Peyer's patch (tissue), 4 donors: ENCODE measurements around the genes VSTM1 and MBOAT7.

- PRO-cap, result no peak
- RAMPAGE, long total RNA, 4 experiments, result no peak in any of the 4 experiments
Observed at GRCh38 chr19:53981928-53982603, 9.4 kb upstream of the CACNG6 start.

GRCh38 chr19:53985196-53986184, 5.9 kb upstream of the CACNG6 start:
- PRO-cap, result no peak
- RAMPAGE, long total RNA, 4 experiments, result no peak in any of the 4 experiments

- PRO-cap, result no peak
- RAMPAGE, long total RNA, 4 experiments, result no peak in any of the 4 experiments
Observed at GRCh38 chr19:54019885-54020562, 28.6 kb downstream of the CACNG6 start.

DNA sequence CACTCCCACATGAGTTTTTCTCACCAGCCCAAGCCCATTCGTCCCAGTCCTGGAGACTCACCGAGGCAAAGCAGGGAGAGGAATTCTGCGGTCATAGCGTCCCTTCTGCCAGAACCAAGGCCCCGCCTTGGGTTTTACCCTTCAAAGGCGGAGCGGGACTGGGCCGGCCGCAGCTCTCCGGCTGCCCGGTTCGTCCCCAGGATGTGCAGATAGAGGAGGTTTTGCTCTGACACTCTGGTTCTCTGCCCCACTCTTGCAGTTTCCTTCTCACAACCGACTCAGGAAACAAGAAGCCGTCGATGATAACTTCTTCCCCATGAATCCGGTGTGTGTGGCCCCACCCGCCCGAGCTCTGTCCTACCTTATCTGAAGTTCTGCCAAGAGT, at the start of gene VSTM1:
Gene VSTM1, minus strand, starts transcription at position 215 of the 385 bp plus-strand sequence.
- PRO-cap, result no peak
- RAMPAGE, long total RNA, 4 experiments, result no peak in any of the 4 experiments

DNA sequence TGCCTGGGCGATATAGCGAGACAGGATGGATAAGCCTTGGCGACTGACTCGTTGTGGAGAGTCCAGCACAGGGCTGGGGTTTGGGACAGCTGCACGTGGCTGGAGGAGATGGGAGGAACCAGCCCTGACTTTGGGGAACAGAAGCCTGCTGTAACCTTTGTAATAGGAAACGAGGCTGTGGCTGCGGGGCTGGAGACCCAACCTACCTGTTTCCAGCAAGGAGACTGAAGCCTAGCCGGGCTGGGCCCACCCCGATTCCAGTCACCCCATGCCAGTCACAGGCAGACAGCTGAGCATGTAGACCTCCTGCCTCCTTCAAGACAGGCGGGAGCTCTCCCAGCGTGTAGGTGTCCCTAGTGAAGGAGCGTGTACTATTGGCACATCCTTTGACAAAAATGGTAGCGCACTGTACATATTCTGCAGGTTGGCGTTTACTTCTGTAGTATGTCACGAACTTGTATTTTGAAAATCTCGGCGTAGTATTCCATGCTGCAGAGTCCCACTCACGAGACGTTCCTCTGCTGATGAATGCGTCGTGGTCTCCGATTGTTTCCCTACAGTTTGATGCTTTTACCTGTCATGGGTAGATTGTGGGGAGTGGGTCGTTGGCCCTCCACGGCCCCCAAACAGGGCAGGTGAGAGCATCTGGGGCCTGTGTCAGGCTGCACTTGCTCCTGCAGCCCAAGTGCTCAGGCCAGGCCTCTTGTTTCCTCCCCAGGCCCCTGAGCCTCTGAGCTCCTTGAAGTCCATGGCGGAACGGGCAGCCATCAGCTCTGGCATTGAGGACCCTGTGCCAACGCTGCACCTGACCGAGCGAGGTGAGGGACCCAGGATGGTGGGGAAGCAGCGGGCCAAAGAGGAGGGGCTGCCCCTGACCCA, 7.8 kb downstream of the LENG1 start:
- PRO-cap, result no peak
- RAMPAGE, long total RNA, 4 experiments, result no peak in any of the 4 experiments

DNA sequence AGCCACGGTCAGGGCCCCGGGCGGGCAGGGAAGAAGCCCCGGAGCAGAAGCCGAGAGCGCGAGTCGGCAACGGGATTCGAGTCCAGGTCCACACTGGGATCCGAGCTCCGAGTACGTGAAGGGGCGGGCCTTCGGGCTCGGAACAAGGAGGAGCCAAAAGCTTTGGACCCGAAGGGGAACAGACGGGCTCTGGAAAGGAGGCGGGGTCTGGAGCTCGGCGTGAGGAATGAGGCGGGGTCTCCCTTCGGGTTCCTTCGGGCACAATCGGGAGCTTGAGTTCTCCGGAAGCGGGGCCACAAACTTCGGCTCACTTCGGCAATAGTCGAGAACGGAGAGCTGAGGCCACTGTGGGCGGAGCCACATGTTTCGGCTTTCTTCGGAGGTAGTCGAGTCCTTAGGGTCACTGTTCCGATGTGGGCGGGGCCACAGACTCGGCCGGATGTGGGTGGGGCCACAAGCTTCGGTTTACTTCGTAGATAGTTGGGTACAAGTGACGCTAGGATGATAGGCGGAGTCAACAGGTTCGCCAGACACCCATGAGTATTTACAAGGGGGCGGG, at the start of gene MBOAT7:
Gene MBOAT7, minus strand, starts transcription at position 95 of the 559 bp plus-strand sequence.
- PRO-cap, result bidirectional peak, plus-strand start at position 214 of the sequence, minus-strand start at position 95 of the sequence; bidirectional peak, plus-strand start at position 267 of the sequence, minus-strand start at position 228 of the sequence
- RAMPAGE, long total RNA, 4 experiments, result no peak in any of the 4 experiments

DNA sequence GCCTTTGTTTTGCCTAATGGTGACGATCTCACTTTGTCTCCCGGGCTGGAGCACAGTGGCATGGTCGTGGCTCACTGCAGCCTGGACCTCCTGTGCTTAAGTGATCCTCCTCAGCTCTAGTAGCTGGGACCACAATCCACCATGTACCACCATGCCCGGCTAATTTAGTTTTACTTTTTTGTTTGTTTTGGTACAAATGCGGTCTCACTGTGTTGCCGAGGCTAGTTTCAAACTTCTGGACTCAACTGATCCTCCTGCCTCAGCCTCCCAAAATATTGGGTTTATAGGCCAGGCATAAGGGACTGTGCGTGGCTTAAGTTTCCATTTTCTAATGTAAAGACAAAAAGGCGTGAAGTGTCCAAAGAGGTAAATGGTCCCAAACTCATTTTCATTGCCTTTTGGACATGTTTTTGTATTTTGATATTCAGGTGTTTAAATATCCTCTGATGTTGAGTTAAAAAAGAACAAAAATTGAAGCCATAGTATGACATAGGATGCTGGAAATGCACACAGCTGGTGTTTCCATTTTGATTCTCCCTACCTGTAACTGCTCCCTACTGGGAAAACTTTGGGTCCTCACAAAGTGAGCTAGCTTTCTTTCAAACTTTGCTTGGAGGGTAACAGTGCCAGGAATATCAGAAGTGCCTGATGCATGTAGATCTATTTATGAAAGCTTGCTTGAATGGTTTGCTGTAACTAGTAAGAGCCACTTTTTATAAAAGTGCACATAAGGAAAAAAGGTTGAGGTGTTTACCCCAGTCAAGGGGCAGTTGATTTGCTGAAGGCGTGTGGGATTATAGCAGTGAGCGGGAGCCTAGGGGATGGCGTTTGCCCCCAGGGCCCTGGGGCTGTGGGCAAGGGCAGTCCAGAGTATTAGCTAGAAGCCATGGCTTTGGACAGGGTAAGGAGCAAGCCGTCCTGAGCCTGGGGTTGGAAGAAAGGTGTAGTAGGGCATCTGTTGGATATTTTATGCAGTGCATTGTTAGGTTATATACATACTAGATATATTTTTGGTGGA, 4.1 kb downstream of the RPS9 start:
- PRO-cap, result no peak
- RAMPAGE, long total RNA, 4 experiments, result no peak in any of the 4 experiments

DNA sequence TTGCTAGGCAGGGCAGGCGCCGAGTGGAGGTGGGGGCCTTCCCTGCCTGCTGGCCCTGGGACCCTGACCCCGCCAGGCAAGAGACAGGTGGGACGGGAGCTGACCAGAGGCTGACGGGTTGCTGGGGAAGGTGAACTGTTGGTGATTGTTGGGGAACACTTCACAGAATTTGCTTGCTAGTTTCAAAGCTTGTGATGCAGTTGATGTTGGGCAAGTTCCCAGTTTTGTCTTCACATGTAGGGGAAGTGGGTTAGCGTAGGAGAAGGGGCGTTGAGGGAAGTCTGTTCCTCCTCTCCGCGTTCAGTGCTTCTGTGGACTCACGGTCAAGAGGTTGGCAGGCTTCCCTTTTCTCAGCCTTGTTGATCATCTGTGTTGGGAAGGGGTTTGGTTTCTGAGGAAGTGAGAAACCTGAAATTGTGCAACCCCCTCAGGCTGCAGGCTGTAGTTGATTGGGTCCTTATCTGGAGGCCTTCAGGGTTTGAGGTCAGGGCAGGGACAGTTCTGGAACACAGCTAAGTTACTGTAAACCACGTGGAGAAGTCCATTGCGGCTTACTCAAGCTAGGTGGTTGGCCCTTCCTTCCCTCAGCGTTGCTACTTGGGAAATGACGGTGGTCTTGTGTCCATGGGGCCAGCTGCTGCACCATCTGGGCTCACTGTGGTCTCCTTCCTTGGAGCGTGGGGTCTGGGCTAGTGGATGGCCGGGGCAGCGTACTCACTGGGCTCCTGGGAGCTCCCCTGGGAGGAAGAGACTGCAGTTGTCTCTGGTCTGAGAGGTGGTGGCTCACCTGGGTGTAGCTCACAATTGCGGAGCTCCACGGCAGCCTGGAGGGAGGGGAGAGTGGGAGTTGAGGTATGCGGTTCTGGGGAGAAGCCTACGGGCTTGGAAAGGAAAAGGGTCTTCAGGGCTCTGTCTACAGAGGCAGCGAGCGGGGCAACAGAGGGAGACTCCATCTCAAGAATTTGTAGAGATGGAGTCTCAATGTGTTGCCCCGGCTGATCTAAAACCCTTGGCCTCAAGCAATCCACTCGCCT, 7.6 kb downstream of the RPS9 start:
- PRO-cap, result bidirectional peak, plus-strand start at position 692 of the sequence, minus-strand start at position 305 of the sequence
- RAMPAGE, long total RNA, 4 experiments, result no peak in any of the 4 experiments

- PRO-cap, result no peak
- RAMPAGE, long total RNA, 4 experiments, result no peak in any of the 4 experiments
Observed at GRCh38 chr19:54271514-54271754, 9.5 kb downstream of the LILRB2 start.

GRCh38 chr19:54304888-54305727, 7.9 kb downstream of the LILRA5 start:
- PRO-cap, result no peak
- RAMPAGE, long total RNA, 4 experiments, result no peak in any of the 4 experiments

GRCh38 chr19:54312470-54312882, 490 bp downstream of the LILRA5 start:
- PRO-cap, result no peak
- RAMPAGE, long total RNA, 4 experiments, result start-site peak on the minus strand in 1 of 4 experiments, at chr19:54312614-54312637 at its widest, 5 reads per replicate

DNA sequence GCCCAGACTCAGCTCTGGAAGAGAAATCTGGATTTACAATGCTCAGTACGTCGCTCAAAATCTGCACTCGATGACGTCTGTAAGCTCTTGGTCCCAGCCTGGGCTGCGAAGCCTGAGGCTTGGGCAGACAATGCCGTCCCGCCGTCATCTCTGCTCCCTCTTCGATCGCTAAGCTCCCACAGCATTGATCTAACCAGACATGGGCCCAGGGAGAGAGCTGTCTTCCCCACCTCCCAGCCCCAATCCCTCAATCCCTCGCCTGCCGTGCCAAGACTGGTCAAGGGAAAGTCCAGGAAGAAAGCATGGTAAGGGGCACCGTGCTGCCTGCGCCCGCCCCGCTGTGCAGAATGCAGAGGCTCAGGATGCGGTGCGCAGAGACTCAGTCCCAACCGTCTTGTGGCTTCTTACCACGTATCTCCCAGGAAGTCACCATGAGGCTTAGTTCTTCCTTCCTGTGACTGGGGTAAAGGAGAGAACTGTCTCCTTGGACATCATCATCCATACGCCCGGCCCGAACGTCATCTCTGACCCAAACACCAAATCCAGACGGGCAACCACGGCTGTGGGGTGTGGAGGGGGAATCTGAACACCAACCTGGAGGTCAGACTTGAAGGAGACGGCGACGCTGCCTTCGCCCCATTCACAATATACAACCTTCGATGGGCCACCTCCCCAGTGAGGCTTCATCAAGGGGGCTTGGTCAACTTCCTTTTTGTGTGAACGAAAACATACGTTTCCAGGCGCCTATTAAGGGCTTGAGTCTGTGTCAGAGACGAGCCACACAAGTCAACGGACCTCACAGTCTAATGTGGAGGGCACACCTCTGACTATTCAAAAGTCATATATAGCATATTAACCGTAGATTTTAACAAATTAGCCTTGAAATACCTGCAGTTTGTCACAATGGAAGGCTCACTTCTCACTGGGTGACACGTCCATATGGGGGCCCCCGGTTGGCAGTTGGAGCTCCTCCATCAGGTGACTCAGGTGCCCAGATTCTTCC, 10.6 kb upstream of the LAIR1 start:
- PRO-cap, result unidirectional peak, minus-strand start at position 396 of the sequence; unidirectional peak, minus-strand start at position 433 of the sequence
- RAMPAGE, long total RNA, 4 experiments, result no peak in any of the 4 experiments

DNA sequence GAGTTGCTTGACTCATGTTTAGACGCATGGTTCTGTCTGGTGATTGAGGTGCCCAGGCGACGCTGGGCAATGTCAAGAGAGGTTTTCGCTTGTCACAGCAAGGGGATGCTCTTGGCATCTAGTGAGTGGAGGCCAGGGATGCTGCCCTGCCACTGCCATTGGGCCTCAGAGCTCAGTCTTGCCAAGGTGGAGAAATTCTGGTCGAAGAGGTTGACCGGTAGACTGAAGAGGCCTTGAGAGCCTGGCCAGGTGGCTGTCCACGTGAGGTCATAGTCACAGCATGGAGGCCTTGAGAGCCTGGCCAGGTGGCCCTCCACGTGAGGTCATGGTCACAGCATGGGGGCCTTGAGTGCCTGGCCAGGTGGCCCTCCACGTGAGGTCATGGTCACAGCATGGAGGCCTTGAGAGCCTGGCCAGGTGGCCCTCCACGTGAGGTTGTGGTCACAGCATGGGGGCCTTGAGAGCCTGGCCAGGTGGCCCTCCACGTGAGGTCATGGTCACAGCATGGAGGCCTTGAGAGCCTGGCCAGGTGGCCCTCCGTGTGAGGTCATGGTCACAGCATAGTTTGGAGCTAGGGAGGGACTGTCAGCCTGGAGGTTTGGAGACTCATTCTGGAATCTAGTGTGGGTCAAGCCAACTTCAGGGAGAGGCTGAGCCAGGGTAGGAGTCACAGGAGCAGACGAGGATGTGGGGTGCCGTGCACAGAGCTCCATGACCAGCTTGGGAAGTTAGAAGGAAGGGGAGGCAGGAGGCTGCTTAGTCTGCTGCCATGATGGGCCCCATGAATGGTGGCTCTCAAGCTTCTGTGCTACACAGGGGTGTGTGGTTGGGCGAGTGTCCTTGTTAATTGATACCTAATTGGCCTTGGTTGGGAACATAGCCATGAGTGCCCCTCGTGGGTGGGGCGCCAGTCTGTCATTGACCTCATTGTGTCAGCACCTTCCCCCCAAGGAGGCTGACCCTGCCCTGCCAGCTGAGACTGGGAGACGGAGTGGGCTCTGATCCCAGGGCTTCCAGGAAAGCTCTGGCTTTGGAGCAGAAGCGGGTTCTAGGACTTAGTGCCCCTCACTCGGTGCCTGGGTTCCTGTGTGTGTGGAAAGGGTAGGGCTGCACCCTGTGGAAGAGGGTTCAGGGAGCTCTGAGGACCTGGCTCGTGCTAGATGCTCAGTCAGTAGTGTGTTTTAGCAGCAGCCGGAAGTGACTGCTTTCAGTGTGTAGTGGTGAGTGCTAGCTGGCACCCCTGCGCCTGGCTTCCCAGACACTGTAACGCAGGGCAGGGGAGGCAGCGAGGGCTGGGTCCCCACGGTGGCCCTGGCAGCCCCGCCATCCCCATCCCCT, 4.0 kb downstream of the LENG9 start:
- PRO-cap, result no peak
- RAMPAGE, long total RNA, 4 experiments, result start-site peak on the plus strand in 1 of 4 experiments, centred at position 427 of the sequence, 458 reads per replicate

DNA sequence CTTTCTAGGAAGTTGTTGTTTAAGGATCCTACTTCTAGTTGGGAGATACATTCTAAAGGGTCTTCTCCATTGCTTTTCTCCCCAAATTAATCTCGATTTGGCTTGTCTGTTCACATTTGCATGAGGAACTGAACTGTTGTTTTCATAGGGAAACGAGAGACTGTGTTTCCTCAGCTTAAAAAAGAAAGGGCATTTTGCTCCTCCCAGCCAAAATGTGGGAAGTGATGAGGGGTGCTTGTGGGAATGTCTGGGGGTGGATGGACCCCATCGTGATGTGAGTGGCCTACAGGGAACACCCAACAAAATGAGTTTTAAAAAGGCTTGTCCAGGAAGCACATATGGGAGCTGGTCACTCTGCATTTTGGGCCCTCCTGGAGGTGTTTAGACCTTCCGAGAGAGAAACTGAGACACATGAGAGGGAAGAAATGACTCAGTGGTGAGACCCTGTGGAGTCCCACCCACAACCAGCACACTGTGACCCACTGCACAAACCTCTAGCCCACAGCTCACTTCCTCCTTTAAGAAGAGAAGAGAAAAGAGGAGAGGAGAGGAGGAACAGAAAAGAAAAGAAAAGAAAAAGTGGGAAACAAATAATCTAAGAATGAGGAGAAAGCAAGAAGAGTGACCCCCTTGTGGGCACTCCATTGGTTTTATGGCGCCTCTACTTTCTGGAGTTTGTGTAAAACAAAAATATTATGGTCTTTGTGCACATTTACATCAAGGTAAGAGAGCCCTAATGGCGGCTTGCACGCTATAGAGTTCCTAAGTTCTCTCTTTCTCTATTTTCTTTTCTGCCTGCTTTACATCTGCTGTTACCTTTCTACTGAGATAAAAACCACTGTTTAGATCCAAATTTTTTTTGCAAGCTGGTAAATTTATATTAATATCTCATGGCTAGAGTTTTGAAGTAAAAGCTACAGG, 13.4 kb upstream of the LILRB1 start:
- PRO-cap, result bidirectional peak, plus-strand start at position 521 of the sequence, minus-strand start at position 373 of the sequence
- RAMPAGE, long total RNA, 4 experiments, result start-site peak on the plus strand in 1 of 4 experiments, centred at position 505 of the sequence, 16 reads per replicate

- PRO-cap, result no peak
- RAMPAGE, long total RNA, 4 experiments, result no peak in any of the 4 experiments
Observed at GRCh38 chr19:54801225-54801652, 2.2 kb upstream of the KIR2DL4 start.

DNA sequence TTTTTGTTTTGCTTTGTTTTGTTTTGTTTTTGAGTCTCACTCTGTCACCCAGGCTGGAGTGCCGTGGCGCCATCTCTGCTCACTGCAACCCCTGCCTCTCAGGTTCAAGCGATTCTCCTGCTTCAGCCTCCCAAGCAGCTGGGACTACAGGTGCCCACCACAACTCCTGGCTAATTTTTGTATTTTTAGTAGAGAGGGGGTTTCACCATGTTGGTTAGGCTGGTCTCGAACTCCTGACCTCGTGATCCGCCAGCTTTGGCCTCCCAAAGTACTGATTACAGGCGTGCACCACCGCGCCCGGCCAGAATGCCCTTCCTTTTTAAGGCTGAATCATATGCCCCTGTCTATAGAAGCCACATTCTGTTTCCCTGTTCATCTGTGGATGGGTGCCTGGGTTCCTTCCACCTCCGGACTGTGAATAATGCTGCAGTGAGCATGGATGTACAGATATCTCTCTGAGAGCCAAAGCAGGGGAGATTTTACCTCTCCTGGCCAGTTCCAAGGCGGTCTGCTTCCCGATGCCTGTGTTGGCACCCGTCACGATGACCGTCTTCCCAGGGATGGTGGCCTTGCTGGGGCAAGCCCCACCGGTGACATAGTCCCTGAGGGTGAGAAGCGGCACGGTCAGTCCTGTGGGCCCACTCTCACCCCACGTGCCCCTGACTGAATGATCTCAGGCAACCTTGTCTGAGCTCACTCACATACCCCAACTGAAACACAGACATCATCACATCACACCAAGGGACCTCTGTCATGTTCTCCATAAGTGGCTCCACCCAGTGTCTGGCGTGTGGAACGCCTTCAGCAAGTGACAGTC, 4.1 kb downstream of the RDH13 start:
- PRO-cap, result no peak
- RAMPAGE, long total RNA, 4 experiments, result start-site peak on the minus strand in 1 of 4 experiments, centred at position 549 of the sequence, 11 reads per replicate

DNA sequence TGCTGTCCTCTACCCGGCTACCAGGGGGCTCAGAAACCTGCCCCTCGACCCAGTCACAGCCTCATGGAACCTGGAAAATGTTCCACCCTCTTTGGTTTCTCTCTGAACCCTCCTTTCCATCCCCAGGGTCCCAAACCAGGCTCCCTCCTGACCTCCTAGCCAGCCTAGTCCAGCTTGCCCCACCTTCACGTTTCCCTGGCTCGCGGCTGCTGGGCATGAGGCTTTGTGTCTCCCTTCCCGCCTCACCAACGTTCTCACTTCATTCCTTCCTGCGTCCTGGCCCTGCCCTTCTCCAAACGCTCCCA, 12.2 kb downstream of the EPS8L1 start:
- PRO-cap, result no peak
- RAMPAGE, long total RNA, 4 experiments, result no peak in any of the 4 experiments

GRCh38 chr19:55092015-55092652, 16.5 kb downstream of the EPS8L1 start:
- PRO-cap, result no peak
- RAMPAGE, long total RNA, 4 experiments, result no peak in any of the 4 experiments

DNA sequence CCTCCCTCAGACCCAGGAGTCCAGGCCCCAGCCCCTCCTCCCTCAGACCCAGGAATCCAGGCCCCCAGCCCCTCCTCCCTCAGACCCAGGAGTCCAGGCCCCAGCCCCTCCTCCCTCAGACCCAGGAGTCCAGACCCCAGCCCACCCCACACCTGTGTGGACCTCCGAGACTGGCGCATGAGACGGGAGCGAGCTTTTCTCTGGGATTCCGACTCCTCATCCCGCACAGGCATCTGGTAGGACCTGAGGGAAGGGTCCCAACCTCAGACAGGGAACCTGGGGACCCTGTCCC, 18.5 kb downstream of the EPS8L1 start:
- PRO-cap, result no peak
- RAMPAGE, long total RNA, 4 experiments, result start-site peak on the minus strand in 2 of 4 experiments, centred at positions 188 to 198 of the sequence, 16 to 46 reads per replicate

- PRO-cap, result no peak
- RAMPAGE, long total RNA, 4 experiments, result start-site peak on the minus strand in 1 of 4 experiments, at chr19:55111680-55111743 at its widest, 10 reads per replicate
Observed at GRCh38 chr19:55110995-55112180, 6.0 kb downstream of the PPP1R12C start.